Placental epithelial cell (primary cell): ENCODE results near the gene MIS18BP1.

- CAGE, long polyA plus RNA: no peak
Measured at GRCh38 chr14:39346946-39347352, 85.3 kb downstream of the FBXO33 start.

DNA sequence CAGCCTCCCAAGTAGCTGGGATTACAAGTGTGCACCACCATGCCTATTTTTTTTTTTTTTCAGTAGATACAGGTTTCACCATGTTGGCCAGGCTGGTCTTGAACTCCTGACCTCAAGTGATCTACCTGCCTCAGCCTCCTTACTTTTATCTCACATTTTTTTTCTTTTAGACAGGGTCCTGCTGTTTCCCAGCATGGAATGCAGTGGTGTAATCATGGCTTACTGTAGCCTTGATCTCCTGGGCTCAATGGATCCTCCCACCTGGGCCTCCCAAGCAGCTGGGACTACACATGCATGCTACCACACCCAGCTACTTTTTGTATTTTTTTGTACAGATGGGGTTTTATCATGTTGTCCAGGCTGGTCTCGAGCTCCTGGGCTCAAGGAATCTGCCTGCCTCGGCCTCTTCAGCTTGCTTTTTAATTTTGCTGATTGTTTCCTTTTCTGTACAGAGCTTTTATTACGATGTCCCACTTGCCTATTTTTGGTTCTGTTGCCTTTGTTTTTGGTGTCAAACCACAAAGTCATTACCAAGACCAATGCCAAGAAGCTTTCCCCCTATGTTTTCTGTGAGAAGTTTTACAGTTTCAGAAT lies 23.5 kb downstream of the FBXO33 start:
- CAGE, long polyA plus RNA: no peak

GRCh38 chr14:39426315-39427281 lies 5.6 kb downstream of the FBXO33 start:
- CAGE, long polyA plus RNA: no peak

DNA sequence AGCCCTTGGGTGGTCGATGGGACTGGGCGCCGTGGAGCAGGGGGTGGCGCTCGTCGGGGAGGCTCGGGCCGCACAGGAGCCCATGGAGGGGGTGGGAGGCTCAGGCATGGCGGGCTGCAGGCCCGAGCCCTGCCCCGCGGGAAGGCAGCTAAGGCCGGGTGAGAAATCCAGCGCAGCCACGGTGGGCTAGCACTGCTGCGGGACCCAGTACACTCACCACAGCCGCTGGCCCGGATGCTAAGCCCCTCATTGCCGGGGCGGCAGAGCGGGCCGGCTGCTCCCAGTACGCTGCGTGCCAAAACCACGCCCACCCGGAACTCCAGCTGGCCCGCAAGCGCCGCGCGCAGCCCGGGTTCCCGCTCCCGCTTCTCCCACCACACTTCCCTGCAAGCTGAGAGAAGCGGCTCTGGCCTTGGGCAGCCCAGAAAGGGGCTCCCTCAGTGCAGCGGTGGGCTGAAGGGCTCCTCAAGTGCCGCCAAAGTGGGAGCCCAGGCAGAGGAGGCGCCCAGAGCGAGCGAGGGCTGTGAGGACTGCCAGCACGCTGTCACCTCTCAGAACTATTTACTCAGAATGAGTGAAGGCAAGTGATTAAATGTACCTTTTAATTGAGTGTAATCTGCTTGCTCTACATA lies 976.9 kb upstream of the LRFN5 start:
- CAGE, long polyA plus RNA: no peak

- CAGE, long polyA plus RNA: no peak
Measured at GRCh38 chr14:40737086-40737347, 869.7 kb upstream of the LRFN5 start.

GRCh38 chr14:41910857-41911759 lies 304.4 kb downstream of the LRFN5 start:
- CAGE, long polyA plus RNA: no peak

- CAGE, long polyA plus RNA: no peak
Measured at GRCh38 chr14:41988594-41989050, 381.9 kb downstream of the LRFN5 start.

GRCh38 chr14:45110520-45111145 lies 23.6 kb downstream of the FKBP3 start:
- CAGE, long polyA plus RNA: no peak

GRCh38 chr14:45252899-45253722 lies at the start of gene MIS18BP1:
TSS of gene MIS18BP1 (minus strand) at chr14:45253202.
- CAGE, long polyA plus RNA: no peak

DNA sequence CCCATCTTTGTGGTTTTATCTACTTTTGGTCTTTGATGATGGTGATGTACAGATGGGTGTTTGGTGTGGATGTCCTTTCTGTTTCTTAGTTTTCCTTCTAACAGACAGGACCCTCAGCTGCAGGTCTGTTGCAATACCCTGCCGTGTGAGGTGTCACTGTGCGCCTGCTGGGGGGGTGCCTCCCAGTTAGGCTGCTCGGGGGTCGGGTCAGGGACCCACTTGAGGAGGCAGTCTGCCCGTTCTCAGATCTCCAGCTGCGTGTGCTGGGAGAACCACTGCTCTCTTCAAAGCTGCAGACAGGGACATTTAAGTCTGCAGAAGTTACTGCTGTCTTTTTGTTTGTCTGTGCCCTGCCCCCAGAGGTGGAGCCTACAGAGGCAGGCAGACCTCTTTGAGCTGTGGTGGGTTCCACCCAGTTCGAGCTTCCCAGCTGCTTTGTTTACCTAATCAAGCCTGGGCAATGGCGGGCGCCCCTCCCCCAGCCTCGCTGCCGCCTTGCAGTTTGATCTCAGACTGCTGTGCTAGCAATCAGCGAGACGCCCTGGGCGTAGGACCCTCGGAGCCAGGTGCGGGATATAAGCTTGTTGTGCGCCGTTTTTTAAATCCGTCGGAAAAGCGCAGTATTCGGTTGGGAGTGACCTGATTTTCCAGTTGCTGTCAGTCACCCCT lies 635.5 kb upstream of the MIS18BP1 start:
- CAGE, long polyA plus RNA: no peak

- CAGE, long polyA plus RNA: no peak
Measured at GRCh38 chr14:46734114-46734670, 82.6 kb upstream of the RPL10L start.

GRCh38 chr14:49774141-49774897 lies 6.4 kb downstream of the KLHDC2 start:
- CAGE, long polyA plus RNA: no peak

DNA sequence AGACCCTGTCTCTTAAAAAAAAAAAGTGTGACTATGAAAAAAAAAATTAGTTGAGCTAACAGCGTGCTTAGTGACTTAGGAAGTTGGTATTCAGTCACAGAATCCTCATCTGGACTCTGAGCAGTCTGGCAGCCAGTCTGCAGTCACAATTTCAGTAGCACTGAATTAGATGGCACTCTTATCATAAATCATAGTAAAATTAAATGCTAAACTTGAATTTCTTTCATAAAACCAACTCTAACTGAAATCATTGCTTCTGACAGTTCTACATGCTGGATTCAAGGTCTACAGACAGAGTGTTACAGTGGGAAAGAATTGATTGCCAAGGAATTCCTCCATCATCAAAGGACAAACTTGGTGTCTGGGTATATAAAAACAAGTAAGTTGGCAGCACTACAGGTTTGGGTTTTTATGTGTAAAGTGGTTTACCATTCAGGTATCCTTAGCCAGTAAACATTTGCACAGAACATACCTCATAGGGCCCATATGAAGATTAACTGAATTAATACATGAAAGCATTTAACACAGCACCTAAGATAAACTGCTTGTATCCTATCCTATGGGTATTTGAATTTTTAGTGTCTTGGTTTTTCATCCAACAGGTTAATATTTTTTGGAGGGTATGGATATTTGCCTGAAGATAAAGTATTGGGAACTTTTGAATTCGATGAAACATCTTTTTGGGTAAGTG lies 9.8 kb downstream of the KLHDC2 start:
- CAGE, long polyA plus RNA: no peak

- CAGE, long polyA plus RNA: no peak
Measured at GRCh38 chr14:49830967-49832054, 21.3 kb downstream of the NEMF start.

DNA sequence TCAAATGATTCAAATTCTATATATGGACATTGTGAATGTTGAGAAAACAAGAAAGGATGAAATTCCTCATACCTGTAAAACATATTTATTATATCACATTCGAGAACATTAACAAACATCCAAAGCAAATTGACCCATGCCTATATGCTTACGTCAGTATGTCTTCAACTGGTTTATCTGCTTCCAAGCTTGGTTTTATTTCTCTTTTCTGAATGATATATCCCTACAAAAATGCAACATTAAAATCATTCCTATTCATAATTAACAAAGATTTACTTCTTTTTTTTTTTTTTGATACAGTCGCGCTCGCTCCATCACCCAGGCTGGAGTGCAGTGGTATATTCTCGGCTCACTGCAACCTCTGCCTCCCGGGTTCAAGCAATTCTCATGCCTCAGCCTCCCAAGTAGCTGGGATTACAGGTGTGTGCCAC lies 20.5 kb downstream of the NEMF start:
- CAGE, long polyA plus RNA: no peak

GRCh38 chr14:49858239-49858912 lies 5.8 kb upstream of the NEMF start:
- CAGE, long polyA plus RNA: no peak

GRCh38 chr14:49862031-49862694 lies 9.6 kb upstream of the NEMF start:
- CAGE, long polyA plus RNA: no peak

DNA sequence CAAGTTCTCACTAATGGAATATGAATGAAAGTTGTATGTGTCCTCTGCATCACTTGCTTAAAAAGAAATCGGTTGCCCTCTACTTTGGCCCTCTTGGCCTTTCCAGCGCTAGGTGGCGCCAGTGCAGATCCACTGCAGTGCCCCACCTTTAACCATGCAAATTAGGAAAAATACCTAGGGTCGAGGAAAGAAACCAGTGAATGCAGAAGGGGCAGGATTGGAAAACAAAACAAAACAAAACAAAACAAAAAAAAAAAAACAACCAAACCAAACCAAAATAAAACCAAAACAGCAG lies 12.8 kb upstream of the NEMF start:
- CAGE, long polyA plus RNA: no peak

DNA sequence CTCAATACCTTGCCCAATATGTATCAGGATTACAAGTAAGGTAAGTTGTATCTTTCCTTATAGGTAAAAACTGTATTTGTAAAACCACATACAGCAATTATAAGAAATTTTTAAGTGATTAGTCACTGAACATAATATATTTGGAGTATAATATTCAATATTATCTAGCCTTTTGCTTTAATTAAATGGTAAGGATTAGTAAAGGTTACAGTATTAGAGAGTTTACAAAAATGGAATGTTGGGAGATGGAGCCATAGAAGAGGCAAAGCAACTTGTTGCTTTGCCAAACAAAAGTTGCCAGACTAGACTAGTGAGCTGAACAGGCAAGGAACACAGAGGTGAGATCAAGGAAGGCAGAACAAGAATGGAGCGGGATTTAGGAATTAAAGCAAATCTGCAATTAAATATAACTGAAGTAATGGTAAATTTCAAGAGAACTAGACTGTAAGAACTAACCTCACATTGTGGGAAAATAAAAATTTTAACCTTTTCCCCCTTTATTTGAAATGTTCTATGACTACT lies 5.0 kb downstream of the ARF6 start:
- CAGE, long polyA plus RNA: no peak

DNA sequence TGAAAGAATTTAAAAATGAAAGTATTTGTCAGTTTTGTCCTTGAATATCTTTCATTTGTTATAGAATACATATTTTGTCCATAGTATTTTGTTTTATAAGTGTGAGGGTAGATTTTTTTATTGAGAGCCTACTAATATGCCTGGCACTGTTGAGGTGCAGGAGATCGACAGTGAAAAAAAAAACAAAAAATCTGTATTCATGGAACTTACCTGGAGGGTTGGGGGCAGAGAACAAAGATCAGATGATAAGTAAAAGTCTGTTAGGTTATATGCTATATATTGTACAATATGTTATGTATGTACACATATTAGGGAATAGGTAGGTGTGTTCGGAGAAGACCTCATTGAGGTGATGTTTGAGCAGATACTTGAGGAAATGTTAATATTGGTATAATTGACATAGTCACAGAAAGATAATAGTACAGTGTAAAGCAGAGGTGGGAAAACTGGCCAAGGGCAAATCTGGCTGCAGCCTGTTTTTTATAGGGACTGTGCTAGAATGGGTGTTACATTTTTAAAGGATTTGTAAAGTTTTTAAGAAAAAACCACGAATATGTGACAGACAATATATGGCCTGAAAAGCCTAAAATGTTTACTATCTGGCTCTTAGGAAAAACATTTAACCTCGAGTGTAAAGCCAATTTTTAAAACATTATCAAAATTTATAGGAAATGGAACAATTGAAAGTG lies 5.6 kb downstream of the ARF6 start:
- CAGE, long polyA plus RNA: no peak